CD14-positive monocyte (primary cell): ENCODE measurements around the genes CRTC1, COMP and NR2C2AP.

- CAGE, long polyA plus RNA: no peak
Measured at GRCh38 chr19:18491913-18492796, 29.7 kb downstream of the ELL start.

DNA sequence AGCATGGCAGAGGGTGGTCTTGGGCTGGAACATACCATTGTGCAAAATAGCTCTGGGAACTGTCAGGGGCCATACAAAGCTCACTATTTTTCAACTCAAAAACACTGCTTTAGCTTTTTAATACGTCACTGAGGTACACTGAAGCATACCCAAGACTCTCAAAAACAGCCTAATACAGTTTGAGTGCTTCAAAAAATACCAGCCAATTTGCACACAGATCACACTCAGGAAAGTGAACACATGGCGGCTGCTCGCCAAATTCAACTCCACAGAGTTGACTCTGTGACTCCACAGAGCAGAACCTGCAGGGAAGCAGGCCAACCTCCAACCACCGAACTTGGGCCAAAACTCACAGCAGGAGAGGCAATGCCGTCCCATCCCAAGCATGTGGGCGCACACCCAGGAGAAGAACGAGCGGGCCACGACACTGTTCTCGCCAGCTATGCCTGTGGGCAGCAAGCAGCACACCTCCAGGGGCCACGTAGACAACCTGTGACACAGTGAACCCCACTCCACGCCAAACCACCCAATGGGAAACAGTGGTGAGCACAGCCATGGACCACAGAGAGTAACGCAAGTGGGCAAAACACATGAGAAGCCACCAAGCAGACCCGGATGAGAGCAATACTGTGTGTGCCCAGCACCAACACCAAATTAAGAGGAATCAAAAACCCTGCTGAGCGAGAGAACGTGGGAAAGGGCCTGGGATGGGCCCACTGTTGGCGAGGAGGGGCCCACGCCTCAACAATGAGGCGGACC lies 21.0 kb downstream of the ELL start:
- CAGE, long polyA plus RNA: no peak

DNA sequence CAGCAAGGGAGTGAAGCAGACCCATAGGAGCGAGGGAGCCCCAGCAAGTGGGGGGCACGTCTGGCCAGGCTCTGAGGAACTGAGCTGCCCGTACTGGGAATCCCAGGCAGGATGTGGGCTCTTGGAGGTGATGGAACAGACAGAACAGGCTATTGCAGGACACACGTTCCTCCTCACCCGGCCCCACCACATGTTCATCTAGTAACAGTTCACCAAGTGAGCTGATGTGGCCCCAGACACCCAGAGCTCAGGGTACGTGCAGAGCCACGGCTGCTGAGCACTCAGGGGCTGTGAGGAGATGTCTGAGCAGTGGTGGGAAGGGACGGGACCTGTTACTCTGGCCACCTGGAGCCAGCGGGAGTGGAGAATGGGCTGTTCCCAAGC lies 18.5 kb downstream of the ELL start:
- CAGE, long polyA plus RNA: no peak

DNA sequence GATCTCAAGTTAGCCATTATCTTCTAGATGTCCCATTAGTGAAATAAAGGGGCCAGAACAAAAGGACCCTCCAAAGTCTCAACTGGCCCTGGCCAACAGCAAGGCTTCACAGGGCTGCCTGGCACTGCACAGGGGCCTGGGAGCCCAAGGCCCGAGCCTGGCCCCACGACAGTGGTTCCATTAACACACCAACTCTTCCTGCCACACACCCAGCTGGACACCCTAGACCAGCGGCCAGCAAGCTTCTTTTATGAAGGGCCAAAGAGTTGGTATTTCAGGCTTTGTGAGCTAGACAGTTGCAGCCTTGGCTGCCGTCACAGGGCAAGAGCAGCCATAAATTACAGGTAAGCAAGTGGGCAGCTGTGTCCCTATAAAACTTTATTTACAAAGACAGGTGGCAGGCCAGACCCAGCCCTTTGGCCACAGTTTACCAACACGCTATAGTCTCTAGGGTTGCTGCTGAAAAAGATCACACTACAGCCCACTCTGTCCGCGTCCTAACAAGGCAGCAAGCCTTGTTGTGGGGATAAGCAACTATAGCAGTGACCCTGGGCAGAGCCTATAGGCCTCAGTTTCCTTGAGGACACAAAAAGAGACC lies 13.3 kb downstream of the ELL start:
- CAGE, long polyA plus RNA: no peak

- CAGE, long polyA plus RNA: no peak
Measured at GRCh38 chr19:18665642-18666345, 17.7 kb upstream of the CRTC1 start.

DNA sequence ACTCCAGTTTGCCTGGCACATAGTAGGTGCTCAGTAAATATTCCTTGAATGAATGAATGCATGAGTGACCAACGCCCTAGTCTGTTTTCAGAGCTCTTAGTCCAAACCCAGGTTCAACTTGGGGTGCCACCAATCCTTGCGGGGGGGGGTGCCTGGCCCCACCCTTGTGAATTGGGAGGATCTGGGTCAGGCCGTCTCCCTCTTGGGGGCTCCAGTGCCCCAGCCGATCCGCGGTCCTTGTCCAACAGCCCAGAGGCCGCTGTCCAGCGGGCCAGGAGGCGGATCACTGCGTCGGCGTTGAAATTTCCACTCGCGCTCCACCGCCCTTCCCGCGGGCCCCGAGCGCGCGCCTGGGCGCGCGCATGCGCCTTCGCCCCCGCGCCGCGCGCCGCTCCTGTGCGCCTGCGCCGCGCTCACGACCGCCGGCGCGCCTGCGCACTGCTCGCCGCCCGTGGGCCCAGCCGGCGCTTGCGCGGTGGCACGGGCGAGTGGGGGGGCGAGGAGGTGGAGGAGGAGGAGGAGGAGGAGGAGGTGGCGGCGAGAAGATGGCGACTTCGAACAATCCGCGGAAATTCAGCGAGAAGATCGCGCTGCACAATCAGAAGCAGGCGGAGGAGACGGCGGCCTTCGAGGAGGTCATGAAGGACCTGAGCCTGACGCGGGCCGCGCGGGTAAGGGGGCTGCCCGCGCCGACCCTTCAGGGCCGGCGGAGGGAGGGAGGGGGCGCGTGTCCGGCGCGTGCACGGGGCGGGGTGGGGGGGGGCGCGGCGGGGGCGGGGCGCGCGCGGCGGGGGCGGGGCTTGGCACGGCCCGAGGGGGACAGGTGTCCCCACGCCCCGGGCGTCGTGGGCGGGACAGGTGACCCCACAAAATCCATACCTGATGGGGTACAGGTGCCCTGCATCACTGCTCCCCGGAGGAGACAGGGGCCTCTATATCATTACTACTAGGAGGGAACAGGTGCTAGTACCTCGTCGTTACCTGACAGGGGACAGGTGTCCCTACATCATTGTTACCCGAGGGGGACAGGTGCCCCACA lies at the start of gene CRTC1:
Gene CRTC1 (plus strand): TSS at position 523 of the 1,039 bp plus-strand sequence.
- CAGE, long polyA plus RNA: no peak

- CAGE, long polyA plus RNA: no peak
Measured at GRCh38 chr19:18759624-18760248, 31.4 kb downstream of the COMP start.

- CAGE, long polyA plus RNA: no peak
Measured at GRCh38 chr19:18790945-18791694, at the start of gene COMP. TSS of gene COMP (minus strand) at chr19:18791305.

- CAGE, long polyA plus RNA: no peak
Measured at GRCh38 chr19:18845654-18846312, 14.0 kb downstream of the UPF1 start.

GRCh38 chr19:18851511-18852409 lies 20.0 kb downstream of the UPF1 start:
- CAGE, long polyA plus RNA: no peak

- CAGE, long polyA plus RNA: no peak
Measured at GRCh38 chr19:18852859-18853677, 21.3 kb downstream of the UPF1 start.

DNA sequence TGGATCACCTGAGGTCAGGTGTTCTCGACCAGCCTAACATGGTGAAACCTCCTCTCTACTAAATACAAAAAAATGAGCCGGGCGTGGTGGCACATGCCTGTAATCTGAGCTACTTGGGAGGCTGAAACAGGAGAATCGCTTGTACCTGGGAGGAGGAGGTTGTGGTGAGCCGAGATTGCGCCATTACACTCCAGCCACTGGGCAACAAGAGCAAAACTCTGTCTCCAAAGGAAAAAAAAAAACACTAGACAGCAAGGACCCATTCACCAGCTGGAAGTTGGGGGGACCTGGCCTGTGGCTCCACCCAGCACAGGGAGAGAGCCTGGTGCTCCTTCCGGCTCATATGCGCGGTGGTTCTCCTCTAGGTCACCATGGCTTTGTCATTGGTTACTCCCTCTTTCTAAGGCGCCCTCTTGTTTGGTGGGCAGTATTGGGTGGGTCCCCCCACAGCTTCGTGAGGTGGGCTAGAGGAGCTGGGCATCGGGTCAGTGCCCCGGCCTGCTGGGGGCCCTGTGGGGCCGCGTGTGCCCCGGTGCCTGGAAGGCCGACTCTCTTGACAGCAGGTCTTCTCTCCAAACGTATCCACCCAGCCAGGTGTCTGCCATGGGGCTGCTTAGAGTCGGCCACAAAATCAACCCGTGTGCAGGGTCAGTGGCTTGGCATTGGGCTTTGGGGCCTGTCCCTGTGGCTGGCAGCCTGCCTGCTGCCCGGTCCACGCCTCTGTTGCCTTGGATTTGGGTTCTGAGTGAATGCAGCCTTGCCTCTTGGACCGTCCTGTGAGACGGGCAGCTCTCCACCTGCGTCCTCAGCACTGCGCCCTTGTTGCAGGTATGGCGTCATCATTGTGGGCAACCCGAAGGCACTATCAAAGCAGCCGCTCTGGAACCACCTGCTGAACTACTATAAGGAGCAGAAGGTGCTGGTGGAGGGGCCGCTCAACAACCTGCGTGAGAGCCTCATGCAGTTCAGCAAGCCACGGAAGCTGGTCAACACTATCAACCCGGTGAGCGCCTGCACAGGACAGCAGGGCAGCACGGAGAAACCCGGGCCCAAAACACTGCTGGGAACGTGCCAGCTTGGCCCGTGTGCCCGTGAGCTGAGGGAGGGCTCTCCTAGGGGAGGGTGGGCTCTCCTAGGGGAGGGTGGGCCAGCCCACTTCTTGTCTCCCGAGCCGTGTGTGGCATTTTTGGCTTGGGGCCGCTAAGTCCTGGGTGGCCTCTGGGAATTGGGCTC lies 31.3 kb downstream of the UPF1 start:
- CAGE, long polyA plus RNA: no peak

DNA sequence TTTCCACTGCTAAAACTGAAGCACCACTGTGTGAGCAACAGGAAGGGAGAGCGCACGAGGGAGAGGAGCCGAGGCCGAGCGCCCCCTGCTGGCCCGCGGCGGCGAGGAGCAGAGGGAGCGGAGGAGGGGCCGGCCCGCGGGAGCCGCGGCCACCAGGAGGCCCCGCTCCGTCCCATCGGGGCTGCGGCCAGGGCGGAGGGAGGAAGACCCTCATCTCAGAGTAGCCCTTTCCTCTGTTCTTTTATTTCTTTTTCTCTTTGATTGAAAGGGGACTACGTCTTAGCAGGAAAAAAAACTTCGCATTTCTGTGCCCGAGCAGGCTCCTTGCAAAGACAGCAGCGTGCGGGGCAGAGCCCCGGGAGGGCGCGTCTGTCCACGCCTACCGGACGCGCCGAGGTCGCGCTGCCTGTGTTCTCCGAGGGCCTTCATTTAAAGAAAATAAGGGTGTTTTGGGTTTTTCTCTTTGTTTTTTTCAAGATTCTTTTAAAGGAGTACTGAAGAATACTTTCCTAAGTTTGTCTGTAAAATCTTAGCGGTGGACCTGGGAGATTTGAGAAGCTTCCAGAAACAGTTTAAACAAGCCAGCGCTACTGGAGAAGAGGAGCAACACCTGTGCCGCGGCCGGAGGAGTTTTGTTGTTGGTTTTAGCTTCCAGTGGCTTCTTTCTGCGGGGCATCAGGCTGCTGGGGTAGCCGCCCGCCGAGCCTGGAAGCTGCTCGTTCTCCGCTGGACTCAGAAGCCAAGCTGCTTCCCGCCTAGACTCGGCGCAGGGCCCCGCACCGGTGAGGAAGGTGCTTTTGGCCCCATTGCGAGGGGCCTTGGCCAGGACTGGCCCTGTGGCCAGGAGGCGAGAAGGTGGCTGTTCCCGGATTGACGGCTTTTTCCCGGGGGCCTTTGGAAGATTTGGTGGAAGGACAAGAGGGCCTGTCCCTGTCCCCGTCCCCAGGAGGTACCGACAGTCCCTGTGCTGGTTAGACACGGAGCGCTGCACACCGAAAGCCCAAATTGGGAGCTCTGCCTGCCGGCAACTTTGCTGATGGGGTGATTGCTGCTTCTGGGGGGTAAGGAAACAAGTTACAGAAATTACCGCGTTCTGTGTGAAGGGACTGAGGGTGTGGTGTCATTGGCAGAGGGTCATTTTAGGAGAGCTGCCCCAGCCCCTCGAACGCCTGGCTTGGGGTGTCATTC lies 29.0 kb downstream of the CERS1 start:
- CAGE, long polyA plus RNA: no peak

DNA sequence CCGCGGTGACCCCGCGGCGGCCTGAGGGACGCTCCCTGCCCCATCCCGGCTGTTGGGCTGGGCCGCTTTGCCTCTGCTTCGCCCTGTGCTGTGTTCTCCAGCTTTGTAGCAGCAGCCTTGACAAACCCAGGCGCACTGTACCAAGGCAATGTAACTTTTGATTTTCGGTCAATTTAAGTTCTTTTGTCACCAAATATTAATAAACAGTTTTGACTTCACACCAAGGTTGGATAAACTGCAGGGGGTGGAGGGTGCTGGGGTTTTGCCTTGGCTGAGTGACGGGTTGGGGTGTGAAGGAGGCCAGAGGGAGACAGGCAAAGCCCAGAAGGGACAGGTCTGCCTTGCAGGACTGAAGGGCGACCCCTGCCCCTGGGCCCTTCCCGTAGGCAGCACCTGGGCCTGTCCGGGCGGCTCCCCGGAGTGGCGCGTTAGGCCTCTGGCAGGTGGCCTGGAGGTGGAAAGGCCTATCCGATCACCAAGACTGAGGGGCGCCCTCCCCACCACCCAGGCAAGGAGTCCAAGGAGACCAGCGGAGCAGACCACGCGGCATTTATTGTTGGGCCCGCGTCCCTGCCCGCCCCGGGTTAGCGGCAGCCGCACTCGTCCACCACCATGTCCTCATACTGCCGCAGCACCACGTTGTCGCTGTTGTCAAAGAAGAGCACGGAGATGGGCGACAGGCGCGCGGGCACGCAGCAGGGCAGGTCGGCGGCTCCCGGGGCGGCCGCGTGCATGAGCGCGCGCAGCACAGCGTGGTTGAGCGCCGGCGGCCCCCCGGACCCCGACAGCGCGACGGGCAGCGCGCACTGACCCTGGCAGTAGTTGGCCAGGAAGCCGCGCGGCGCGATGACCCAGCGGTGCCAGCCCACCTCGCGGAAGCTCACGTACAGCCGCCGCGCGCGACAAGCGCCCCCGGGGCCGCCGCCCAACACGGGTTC lies 27.7 kb downstream of the CERS1 start:
- CAGE, long polyA plus RNA: no peak

DNA sequence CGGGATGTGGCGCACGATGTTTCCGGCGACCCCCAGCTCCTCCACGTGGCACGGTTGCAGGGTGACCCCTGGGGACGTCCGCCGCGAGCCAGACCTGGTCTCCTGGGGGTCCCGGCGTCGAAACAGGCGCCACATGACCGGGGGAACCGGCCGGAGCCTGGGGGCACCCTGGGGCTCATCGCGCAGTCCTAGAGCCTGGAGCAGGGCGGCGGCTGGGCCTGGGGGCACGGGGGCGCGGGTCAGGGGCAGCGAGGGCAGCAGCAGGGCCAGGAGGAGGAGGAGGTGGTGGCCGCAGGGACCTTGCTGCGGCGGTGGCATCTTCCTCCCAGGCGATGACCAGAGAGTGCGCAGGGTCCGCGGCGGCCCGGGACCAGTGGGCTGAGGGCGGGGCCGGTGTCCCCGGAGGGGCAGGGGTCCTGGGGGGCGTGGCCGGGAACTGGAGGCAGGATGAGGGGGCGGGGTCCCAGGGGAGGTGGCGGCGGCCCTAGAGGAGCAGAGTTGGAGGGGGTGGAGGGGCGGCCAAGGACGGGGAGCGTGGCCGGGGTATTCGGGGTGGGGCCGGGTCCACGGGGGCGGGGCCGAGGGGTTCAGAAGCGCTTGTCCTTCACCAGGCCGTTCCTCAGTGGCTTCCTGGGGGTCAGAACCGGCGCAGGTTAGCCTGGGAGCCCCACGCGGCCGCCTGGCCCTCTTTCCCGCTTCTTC lies 25.8 kb downstream of the CERS1 start:
- CAGE, long polyA plus RNA: no peak

- CAGE, long polyA plus RNA: no peak
Measured at GRCh38 chr19:18900297-18900694, 4.3 kb upstream of the CERS1 start.

DNA sequence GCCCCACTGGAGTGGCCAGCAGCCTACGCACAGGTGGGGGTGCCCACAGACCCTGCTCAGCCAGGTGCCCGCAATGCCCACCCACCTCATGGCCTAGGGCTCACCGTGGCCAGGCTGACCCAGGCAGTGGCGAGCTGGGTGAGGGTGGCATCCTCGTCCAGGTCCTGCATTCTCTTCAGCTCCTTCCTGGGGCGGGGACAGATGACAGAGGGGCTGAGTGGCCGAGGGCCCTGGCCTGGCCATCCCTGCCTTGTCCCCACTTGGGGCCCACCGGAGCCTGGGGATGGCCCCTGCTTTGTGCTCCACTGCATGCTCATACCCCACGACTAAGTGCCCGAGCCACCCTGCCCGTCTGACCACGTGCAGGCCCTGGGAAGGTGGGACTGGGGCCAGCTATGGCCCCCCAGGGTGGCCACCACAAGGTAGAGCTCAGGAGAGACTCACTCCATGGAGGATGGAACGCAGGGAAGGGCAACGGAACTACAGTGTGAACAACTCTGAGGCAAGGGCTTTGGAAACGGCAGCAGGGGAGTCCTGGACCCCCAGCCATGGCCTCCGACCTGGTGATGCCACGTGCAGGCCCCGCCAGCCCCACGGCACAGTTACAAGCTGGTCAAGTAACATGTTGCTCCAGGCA lies 8.8 kb upstream of the CERS1 start:
- CAGE, long polyA plus RNA: no peak

DNA sequence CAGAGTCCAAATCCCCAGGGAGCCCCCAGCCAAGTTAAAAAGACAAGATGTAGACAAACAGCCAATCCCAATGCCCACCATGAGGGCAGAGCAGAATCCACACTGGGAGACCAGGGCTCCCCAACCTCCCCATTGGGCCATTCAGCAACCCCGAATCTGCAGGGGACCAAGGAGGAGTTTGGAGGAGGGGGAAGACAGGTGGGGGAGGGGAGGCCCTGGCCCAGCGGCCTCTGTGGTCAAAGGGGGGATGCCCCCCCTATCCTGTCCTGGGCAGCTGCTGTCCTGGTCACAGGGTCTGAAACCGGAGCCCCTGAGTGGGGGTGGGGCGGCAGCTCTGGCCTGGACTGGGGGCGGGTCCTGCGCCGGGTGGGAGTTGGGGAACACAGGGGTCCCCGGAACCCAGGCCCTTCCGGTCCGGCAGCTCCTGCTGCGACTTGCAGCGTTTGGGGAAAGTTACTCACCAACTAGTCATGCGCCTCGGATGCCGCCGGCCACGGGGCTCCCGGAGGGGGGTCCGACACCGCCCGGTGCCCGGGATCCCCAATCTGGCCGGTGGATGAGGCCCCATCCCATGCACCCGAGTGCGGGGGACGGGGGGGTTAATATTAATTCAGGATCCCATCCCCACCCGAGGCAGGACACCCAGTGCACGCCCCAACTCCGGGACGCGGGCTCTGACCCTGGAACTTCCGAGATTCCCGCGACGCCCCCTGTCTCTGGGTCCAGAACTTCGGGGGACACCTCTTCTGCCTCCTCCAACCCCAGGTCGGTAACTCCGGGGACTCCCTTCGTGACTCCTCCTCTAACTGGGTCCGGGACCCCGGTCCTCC lies 942 bp downstream of the HOMER3 start:
- CAGE, long polyA plus RNA: start-site peak on the plus strand centred at position 459 of the sequence, 13 bp wide, 11 and 7 reads in 2 replicates

- CAGE, long polyA plus RNA: no peak
Measured at GRCh38 chr19:19001439-19001845, 31.9 kb downstream of the SUGP2 start.

DNA sequence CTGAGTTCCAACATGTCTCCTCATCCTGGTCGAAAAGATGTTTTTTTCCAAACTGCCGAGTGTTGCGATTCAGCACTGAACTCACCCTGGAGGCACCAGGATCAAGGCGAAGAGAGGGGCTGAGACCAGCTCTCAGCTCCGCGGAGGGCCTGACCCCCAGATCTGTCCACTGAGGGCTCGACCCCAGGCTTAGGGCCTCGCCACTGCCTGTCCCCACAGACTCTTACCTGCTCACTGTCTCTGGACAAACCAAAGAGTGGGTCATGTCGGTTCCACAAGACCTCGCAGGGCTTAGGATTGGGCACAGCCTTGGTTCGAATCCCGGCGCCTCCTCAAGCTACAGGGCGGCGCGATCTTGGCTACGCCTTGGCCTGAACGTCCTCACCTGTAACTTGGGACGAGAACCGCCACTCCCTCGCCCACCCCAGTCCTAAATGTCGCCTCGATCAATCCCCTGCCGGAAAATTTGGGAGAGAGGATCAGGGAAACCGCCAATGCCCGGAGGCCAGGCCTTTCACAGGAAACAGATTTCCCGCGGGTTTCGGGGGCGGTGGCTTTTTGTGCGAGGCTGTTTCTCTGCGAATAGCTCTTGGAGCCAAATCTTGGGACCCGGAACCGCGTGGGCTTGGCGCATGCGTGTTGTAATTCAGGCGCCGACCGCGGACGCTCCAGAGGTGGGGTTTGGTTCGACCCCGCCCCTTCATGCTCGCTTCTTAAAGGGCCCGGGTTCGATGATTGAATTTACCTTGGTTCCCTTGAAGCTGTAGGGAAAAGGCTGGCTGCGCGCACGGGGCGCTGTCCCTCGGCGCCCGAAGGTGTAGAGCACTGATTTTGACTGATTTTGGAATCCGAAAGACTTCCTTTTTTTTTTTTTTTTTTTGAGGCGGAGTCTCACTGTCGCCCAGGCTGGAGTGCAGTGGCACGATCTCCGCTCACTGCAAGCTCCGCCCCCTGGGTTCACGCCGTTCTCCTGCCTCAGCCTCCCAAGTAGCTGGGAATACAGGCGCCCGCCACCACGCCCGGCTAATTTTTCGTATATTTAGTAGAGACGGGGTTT lies at the start of gene NR2C2AP:
Gene NR2C2AP (minus strand): TSS at position 619 of the 1,057 bp plus-strand sequence.
- CAGE, long polyA plus RNA: no peak